Left common carotid artery plus branches (tissue), 1 donor: ENCODE measurements around a stretch of chr9.

GRCh38 chr9:86455173-86455517, 100.9 kb upstream of the TUT7 start:
- PRO-cap: no peak

DNA sequence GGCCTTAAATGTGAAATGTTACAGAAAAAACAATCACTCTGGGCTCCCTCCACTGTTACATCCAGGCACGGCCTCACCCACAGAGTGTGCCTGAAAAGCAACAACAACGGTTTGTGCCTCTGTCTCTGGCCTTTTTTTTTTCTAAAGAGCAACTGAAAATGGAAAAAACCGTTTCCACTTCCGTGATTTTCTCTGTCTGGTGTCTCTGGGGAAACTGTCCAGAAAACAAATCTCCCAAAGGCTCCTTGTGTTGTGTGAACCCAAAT, 221.7 kb upstream of the TUT7 start:
- PRO-cap: no peak

DNA sequence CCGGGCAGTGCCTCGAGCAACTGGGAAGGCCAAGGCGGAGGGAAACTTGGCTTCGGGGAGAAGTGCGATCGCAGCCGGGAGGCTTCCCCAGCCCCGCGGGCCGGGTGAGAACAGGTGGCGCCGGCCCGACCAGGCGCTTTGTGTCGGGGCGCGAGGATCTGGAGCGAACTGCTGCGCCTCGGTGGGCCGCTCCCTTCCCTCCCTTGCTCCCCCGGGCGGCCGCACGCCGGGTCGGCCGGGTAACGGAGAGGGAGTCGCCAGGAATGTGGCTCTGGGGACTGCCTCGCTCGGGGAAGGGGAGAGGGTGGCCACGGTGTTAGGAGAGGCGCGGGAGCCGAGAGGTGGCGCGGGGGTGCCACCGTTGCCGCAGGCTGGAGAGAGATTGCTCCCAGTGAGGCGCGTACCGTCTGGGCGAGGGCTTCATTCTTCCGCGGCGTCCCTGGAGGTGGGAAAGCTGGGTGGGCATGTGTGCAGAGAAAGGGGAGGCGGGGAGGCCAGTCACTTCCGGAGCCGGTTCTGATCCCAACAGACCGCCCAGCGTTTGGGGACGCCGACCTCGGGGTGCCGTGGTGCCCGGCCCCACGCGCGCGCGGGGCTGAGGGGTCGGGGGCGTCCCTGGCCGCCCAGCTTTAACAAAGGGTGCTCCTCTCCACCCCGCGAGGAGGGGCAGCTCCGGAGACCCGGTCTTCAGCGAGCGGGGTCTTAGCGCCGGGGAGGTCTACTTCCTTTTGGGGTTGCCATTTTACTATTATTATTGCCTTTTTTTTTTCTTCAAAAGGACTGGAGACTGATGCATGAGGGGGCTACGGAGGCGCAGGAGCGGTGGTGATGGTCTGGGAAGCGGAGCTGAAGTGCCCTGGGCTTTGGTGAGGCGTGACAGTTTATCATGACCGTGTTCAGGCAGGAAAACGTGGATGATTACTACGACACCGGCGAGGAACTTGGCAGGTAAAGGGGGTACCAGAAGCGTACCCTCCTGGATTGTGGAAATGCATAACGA, 825 bp downstream of the DAPK1 start:
- PRO-cap: no peak

DNA sequence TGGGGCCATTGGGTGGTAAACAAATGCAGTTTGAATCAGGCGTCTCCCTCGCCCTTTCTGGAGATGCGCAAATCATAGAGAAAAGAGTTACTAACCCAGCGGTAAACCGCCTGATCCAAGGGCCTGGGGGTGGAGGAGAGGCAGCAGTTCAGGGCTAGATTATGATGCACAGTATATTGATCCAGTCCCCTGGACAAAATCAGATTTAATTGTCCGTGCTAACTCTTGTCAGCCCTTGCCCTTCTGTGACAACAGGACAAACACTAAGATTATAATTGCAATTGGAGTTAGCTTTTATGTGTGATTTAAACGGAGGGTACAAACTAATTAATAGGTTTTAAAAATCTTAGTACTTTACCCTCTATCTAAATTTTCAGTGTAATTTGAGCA, 1.5 kb downstream of the DAPK1 start:
- PRO-cap: no peak

- PRO-cap: no peak
These were observed 39.8 kb upstream of the CTSL start for GRCh38 chr9:87686020-87686674.

DNA sequence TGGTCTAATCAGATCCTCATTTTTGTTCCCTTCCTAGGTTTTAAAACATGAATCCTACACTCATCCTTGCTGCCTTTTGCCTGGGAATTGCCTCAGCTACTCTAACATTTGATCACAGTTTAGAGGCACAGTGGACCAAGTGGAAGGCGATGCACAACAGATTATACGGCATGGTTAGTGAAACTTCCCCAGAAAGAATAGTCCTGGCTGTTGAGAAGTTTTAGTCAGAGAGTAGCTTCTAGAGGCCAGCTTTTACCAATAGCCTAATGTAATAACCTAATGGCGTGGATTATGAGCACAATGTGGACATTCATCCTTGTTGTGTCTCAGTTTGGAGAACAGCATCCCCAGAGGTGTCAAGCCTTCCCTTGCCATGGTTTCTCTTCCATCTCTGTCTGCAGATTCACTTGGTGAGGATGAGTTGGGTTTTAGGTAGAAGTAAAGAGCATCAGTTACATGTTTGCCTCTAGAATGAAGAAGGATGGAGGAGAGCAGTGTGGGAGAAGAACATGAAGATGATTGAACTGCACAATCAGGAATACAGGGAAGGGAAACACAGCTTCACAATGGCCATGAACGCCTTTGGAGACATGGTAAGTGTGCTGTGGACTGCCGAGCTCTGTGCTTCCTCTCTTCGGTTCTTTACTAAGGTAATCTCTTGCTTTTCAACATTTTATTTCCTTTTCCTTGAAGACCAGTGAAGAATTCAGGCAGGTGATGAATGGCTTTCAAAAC, 1.8 kb downstream of the CTSL start:
- PRO-cap: no peak

DNA sequence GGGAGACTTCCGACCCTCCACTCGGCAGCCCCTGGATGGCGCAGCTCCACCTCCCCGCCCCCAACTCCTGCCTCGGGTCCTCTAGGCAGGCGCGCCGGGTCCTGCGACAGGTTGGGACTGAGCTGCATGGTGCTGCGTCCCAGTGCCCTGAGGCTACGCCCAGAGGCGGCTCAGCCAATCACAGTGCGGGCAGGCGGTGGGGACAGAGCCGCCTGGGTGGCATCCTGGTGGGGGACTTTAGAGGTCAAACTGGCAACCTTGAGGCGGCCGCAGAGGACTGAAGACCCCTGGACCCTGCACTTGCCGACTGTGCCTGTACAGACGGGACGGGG, 45.3 kb downstream of the CTSL start:
- PRO-cap: no peak

- PRO-cap: no peak
These were observed 67.2 kb downstream of the CTSL start for GRCh38 chr9:87792660-87794047.

- PRO-cap: no peak
These were observed 21.5 kb upstream of the ENSG00000283205 start for GRCh38 chr9:87934510-87934837.

DNA sequence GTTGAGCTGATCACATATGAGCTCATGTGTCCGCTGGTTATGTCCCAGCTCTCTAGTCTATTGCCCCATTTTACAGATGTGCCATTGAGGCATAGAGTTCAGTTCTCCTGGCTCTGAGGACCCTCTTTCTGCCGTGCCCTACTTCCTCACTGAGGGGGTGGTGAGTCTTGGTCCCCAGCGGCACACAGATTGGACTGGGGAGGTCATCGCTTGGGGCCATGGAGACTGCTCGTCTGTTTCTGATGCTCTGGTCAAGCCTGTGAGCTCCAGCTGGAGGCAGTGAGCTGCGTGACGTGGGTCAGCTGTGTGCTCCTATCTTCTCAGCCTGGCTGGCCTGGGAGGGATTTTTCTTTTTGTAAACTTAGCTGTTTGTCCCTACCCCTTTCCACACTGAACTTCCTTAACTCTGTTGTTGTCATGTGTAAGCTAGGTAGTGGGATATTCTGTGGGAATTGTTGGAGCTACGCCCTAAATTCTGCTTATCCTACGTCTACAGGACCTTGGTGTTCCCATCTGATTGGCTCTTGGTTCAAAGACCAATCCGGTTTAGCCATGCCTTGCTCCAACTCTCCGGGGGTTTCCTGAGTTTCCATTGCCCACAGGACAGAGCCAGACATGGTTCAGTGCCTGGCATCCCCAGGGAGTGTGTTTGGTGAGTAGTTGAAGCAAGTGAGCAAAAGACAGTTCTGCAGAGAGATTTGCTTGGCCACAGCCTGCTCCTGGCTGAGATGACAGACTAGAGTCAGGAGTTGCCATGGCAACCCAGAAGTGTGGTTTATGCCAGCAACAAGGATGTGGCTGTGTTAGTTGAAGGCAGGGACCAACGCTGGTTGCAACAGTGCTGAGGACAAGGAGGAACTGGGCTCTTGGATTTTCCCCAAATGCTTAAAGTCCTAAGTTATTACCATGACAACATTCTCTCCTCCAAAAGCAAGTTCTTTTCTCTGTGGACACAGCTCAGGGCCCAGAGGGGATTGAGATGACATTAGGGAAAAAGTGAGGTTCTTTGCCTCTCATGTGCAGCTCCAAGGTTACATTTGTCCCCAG, 2.5 kb downstream of the NXNL2 start:
- PRO-cap: no peak

- PRO-cap: no peak
These were observed 52.3 kb downstream of the NXNL2 start for GRCh38 chr9:88587315-88587554.

DNA sequence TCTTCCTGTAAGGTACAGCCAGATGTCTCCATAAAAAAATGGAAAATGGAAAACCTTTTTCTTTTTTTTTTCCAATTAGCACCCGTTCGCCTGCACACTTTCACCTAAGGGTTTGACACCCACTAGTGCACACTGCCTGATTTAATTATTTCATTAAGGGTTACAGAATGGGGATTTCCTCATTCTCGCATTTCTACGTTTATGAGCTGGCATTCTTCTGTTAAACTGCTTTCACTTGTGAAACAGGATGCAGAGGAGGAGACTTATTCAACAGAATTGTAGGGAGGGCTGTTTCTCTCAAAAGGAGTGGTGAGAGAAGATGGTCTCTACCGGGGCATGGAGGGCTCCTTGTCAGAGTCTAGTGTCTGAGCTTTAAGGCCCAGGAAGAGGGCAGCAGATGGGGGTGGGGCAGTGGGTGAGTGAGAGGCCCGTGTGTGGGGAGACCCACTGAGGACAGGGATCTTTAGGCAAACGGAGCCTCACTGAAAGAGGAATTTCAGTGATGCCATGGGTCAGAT, 2.1 kb upstream of the S1PR3 start:
- PRO-cap: no peak

DNA sequence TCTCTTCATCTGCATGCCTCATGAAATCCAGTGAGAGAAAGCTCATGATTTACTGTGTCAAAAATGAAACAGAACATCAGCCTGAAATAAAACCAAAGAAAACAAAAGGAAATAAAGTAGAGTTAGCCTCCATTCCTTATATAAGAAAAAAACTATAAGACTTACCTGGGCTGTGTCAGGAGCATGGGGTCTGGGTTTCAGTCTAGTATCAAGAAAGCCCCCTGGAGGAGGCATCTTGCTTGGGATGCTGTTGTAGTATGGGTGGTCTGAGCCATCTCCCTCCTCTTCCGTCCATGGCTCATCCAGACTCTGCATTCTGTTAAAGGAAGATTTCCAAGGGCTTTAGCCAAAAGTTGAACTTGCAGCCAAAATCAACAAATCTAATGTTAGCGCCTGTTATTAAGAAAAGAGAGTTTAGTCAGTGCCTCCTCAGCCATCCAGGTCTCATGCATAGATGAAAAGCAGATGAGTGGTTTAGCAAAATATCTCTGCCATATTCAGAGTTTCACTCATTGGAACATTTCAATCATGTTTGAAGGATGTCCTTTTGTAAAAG, 55.5 kb downstream of the S1PR3 start:
- PRO-cap: no peak

DNA sequence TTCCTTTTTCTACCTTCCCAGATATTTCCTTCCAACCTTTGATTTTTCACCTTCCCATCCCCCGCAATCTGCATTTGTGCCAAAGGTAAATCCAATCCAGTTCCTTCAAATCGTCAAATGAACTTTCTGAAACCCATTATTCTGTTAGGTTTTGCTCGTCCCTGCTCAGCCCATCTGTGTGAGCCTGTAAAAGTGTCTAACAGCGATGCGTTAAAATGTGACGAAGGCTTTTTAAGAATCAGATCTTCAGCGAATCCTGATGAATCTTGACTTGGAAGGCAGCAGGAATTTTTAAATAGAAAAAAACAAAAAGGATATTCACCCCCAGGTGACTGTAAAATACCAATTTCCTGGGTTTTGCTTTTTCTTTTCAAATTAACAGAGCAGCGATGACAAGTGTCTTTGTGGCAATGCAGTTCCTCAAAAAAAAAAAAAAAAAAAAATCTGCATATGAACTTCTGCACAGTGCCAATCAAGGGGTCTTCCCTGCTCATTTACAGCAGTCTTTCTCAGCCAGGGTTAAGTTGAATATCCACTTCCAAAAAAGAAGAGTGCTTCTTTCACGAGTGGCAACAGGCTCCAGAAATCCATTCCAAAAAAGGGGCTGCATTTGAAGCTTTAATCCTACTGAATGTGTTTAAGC, 419 bp upstream of the SHC3 start:
- PRO-cap: no peak

DNA sequence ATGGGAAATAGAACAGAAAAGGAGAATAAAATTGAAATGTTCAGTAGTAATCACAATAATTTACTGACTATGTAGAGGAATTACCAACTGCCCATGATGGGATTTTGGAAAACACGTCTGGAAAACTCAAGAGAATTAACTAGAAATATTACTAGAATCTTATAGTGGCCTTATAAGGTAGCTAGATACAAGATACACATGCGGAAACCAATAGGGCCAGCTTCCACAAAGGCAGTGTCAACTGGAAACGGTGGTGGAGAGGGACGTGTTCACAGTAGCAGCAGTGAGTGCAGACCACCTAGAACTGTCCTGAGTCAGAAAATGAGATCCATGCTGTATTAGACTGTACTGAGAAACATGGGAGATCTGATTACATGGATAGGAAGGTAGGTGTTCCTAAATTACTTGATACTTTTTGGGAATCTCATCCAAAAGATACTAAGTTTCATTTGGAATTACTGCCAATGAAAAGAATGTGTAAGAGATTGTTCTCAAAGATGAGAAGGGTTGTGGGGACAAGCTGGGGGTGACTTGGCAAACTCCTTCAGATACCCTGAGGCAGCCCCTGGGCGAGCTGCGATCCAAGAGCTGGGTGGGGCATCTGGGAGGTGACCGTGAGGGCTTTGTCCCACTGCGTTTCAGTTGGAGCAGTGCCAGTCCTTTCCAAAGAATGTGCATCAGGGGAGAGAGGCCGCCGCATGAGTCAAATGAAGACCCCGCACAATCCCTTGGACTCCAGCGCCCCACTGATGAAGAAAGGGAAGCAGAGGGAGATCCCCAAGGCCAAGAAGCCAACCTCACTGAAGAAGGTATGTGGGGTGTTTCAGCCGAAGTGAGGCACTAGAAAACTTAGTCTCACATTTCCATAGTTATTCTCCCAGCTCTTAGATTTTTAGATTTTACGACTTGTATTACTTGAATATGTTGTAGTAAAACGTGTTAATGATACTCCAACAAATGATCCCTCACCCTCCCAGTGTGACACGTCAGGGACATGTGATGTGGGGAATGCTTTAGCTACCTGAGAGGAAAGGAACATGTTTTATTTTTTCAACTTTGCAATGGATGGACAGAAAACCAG, 28.3 kb downstream of the SECISBP2 start:
- PRO-cap: no peak

DNA sequence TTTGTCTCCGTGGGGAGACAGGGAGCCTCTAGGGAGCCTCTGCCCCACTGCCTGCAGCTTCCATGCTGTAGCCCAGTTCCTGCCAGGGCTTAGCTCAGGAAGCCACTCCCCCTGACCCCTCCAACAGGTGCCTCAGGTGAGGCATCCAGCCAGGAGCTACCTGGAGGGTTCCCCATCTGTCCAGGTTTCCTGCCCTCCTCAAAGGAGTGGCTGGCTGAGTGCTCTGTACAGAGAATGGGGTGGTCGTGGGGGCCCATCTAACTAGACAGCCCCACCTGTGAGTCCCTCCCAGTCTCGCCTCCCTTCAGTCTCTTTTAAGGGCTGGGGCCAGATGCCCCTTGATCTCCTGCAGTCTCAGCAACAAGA, 44.6 kb downstream of the SECISBP2 start:
- PRO-cap: no peak

- PRO-cap: no peak
These were observed 49.6 kb downstream of the SEMA4D start for GRCh38 chr9:89448129-89448916.

GRCh38 chr9:89462722-89463092, 35.2 kb downstream of the SEMA4D start:
- PRO-cap: no peak

- PRO-cap: no peak
These were observed 3.5 kb downstream of the GADD45G start for GRCh38 chr9:89608206-89608723.

DNA sequence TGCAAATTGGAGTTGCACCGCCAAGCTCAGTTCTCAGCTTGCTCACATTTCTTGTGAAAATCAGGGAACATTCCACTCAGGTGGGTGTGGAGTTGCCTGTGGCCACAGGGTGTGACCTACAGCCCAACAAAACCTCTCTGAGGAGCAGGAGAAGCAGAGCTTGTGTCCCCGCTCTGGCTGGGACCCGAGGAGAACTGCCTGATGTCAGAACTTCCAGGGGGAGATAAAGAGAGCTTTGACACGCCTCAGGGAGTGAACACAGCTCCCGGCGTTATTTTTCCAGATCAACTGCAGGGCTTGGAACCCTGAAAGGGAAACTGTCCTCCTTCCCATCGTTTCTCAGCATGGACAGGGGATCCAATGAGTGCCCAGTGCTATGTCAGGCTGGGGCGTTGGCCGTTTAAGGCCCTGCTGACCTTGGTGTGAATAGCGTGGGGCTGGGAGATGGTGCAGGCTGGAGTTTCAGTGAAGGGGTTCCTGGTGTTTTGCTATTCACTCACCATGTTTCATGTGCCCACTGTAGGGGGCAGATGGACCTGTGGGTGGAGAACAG, 21.9 kb downstream of the GADD45G start:
- PRO-cap: no peak